Esophagus muscularis mucosa (tissue), 4 donors: ENCODE data around the genes P2RX1, ATP2A3 and GGT6.

DNA sequence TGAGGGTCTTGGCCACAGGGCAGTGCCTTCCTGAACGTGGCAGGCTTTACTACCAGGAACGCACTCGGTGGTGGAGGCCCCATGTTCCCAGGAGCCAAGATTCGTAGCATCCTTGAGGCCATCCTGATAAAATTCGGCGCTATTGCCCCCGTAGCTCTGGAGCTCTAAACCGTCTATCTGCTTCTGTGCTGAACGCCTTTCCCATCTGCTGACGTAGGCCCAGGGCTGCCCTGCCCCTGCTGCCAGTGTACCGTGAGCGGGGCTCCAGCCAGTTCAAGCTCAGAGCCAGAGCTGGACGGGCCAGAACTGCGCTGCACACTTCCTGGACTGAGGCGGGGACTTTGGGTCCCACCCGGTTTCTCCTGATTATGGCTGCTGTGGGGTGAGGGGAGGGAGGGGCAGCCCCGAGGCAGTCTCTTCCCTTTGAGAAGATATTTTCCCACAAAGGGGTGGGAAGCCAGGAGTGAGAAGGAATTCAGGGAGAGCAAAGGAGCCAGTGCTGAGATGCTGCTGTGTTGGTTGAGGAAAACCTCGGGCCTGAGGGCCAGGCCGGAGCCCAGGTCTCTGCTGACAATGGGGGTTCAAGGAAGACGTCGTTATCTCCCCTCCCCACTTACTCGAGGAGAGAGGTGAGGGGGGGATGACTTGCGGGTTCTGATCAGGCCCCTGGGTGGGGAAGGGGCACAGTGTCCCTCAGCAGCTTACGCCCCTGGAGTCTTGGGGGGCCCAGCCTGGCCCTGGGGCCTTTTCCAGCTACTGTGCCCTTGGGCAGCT, 29.4 kb downstream of the OR1D5 start:
- PRO-cap = no peak
- RAMPAGE, long total RNA, 4 experiments = no peak in any of the 4 experiments

- PRO-cap = bidirectional peak, plus-strand start at chr17:3049188, minus-strand start at chr17:3048859
- RAMPAGE, long total RNA, 4 experiments = no peak in any of the 4 experiments
Measured at GRCh38 chr17:3048499-3049053, 14.8 kb downstream of the OR1D5 start.

DNA sequence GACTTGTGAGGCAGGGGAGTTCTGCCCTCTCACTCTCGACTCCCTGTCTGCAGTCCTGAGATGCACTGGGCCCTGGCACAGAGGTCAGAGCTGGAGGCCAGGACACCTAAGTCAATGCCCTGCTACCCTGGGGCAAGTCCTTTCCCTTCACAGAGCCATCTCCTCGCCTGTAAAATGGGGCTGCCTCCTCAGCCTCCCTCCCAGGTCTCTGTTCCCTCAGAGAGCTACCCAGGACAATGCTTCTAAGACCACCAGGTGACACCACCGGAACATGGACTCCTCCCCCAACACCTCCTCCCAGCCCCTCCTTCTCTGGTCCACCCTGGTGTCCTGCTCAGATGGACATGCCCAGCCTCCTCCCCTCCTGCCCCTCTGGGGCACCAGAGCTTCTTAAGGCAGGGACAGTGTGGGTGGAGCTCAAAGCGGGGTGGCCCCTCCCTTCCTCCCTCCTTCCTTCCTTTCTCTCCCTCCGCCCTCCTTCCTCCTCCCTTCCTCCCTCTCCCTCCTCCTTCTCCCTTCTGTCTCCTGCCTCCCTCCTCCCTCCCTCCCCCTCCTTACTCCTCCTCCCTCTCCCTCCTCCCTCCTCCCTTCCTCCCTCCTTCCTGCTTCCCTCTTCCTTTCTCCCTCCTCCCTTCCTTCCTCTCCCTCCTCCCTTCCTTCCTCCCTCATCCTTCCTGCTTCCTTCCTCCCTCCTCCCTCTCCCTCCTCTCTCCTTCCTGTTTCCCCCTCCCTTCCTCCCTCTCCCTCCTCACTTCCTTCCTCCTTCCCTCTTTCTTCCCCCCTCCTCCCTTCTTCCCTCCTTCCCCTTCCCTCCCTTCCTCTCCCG, 22.7 kb downstream of the TRPV3 start:
- PRO-cap = unidirectional peak, minus-strand start at position 366 of the sequence
- RAMPAGE, long total RNA, 4 experiments = no peak in any of the 4 experiments

GRCh38 chr17:3535522-3536183, 22.0 kb downstream of the TRPV3 start:
- PRO-cap = no peak
- RAMPAGE, long total RNA, 4 experiments = no peak in any of the 4 experiments

DNA sequence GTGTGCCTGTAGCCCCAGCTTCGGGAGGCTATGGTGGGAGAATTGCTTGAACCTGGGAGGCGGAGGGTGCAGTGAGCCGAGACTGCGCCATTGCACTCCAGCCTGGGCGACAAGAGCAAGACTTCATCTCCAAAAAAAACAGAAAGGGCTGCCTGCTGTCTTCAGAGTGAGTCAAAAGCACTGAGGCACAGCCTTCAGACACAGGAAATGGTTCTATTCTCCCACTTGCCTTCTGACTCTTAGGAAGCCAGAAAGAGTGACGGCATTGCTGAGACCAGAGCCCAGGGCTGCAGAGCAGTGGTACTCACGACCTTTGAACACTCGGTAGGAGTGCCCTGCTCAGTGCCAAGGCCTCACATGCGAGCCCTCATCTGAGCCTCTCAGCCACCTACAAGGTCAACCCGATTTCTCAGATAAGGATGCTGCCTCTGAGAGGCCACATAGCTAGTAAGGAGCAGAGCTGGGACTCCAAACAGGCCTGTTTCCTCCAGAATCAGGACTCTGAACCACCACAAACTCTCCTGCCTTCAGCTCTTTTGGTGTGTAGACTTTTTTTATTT, 3.5 kb upstream of the ITGAE start:
- PRO-cap = no peak
- RAMPAGE, long total RNA, 4 experiments = no peak in any of the 4 experiments

DNA sequence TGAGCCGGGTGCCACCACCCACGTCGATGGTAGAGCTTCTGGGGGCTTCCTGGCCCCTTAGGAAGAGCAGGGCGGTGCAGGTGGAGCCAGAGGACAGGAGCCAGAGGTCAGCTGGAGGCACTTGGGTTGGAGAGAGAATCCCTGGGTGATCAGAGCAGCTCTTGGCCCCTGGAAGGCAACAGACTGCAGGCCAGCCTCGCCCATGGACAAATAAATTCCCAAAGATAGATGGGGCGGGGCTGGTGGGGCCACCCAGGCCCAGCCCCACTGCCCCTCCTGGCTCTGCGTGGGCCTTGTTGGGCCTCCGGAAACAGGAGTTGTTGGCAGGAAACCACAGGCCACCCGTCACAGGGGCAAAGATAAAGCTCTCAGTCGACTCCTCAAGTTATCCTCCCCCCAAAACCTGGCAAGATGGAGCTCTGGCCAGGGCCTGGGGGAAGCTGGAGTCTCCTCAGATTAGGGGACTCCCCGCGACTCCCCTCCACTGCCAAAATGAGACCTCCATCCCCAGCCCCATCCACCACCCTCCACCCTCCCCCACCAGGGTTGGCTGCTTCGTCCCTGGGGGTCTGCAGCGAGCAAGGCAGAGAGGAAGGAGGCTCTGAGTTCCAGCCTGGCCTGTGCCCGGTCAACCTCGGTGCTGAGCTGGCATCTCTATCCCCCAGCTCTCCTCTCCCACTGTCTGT, at the start of gene P2RX1:
Gene P2RX1 (minus strand): TSS at position 185 of the 686 bp plus-strand sequence.
- PRO-cap = unidirectional peak, minus-strand start at position 185 of the sequence
- RAMPAGE, long total RNA, 4 experiments = start-site peak on the minus strand in 2 of 4 experiments, centred at positions 202 to 205 of the sequence, 9 to 14 reads per replicate

DNA sequence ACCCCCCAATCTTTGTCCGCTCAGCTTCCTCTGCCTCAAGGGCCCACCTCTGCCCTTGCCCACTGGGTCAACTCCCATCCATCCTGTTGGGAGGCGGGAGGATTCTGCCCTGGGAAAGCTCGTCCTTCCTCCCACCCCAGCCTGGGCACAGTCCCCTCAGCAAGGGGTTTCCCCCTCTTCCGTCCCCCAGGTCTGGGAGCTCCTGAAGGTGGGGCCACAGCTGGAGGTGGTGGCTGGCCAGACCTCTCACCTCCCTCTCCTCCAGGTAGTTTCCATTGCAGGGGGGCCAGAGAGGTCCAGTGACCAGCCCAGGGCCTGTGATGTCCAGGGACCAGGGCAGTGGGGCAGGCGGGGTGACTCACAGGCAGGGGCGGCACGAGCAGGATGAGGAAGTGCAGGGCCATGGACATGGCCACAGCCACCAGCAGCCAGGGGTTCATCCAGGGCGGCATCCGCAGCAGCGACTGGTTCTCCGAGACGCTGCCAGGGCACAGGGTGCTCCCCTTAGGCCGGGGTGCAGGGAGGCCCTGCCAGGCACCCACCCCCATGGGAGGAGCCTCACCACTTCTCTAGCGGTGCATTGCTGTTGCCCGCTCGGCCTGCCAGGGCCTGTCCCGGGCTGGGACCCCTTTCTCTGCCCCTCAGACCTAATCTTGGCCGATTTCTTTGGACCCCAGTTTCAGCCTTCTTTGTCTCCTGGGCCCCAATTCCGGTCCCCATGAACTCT, 12.9 kb upstream of the P2RX1 start:
- PRO-cap = no peak
- RAMPAGE, long total RNA, 4 experiments = no peak in any of the 4 experiments

DNA sequence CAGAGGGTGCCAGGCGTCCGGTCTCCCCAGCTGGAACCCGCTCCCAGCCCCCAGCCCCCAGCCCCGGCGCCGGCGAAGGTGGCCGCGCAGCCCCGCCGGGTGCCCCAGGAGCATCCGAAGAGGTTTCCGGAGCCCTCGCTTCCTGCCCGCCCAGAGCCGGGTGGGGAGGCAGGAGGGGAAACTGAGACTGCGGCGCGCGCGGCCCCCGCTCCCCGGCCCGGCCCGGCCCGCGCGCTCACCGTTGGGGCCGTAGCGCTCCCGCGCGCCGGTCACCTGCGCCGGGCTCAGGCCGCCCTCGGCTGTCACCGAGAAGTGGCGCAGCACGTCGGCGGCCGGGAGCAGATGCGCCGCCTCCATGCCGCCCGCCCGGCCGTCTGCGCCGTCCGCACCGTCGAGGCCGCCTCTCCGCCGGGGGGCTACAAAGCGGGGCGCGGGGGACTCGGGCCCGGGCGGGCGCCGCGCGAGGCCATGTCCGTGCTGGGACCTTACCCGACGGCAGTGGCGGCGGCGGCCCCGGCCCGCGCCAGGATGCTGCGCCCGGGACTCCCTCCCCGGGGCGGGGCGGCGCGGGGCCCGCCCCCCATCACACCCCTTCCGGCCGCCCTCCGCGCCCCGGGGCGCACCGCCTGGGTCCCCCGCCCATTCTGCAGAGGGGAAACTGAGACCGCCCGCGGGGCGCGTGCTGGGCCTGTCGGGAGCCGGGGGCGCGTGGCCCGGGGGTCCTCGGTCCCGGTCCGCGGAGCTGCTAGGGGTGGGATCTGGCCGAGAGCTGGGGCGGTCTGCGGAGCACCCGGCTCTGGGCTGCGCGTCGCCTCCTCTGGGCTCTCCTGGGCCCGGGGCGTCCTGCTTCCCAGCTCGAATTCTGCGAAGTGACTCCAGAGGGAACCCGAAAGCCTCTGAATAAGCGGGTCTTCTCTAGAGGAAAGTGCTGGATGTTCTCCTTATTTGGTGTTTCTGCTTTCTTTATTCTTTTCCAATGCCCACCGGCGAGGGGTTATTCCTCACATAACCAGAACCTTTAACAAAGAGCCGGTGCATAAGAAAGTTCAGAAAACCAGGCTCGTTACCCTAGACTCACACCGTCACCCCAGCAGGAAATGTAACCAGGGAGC, at the start of gene ATP2A3:
Gene ATP2A3 (minus strand): TSS at position 503 of the 1,112 bp plus-strand sequence.
- PRO-cap = bidirectional peak, plus-strand start at position 649 of the sequence, minus-strand start at position 503 of the sequence
- RAMPAGE, long total RNA, 4 experiments = no peak in any of the 4 experiments

GRCh38 chr17:3980548-3980747, 16.2 kb upstream of the ATP2A3 start:
- PRO-cap = no peak
- RAMPAGE, long total RNA, 4 experiments = no peak in any of the 4 experiments

DNA sequence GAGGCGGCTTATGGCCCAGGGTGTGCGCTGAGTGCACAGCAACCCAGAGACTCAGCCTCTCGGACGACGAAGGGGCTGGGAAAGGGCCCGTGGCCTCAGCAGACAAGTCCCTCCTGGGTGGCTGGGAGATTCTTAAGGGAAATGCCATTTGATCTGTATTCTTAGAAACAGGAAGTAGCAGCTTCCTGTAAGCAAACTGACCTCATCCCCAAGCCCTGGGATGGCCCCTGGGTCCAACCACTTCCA, 19.8 kb upstream of the ATP2A3 start:
- PRO-cap = no peak
- RAMPAGE, long total RNA, 4 experiments = no peak in any of the 4 experiments

GRCh38 chr17:3985736-3986306, 21.6 kb upstream of the ATP2A3 start:
- PRO-cap = no peak
- RAMPAGE, long total RNA, 4 experiments = no peak in any of the 4 experiments

DNA sequence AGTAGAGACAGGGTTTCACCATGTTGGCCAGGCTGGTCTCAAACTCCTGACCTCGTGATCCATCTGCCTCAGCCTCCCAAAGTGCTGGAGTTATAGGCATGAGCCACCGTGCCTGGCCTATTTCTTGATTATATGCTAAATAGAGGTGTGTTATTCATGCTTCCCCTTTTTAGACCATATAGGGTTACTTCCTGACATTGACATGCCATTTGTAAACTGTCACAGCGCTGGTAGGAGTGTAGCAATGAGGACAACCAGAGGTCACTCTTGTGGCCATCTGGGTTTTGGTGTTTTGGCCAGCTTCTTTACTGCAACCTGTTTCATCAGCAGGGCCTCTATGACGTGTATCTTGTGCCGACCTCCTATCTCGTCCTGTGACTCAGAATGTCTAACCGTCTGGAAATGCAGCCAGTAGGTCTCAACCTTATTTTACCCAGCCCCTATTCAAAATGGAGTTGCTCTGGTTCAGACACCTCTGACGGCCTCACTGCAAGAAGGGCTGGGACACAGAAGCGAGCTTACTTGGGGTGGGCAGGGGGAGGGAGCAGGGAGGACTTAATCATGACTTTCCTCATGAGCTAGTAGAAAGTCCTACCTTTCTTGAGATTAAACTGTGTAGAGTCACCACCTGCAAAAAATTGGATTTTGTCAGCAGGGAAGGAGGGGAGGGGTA, 38.1 kb upstream of the ATP2A3 start:
- PRO-cap = no peak
- RAMPAGE, long total RNA, 4 experiments = no peak in any of the 4 experiments

- PRO-cap = no peak
- RAMPAGE, long total RNA, 4 experiments = no peak in any of the 4 experiments
Measured at GRCh38 chr17:4005728-4006050, 41.5 kb upstream of the ATP2A3 start.

DNA sequence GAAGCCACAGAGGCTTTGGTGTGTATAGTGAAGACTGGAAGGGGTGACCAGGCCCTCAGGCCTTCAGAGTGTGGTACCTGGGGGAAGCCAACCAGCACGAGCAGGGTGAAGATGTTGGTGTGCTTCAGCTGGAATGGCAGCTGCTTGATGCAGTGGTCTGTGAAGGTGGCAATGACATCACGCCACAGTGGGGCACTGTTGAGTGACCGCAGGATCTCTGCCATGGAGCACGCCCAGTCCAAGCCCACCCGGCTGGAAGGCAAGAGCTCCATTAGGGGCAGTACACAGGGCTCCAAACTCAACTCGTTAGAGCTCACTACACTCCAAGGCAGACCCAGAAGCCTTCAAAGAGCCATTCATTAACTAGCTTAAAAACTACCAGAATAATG, 68.5 kb upstream of the ATP2A3 start:
- PRO-cap = no peak
- RAMPAGE, long total RNA, 4 experiments = start-site peak on the minus strand in 1 of 4 experiments, centred at position 193 of the sequence, 32 reads per replicate

GRCh38 chr17:4062075-4062775, 80.6 kb downstream of the ZZEF1 start:
- PRO-cap = no peak
- RAMPAGE, long total RNA, 4 experiments = no peak in any of the 4 experiments

GRCh38 chr17:4086450-4086836, 56.4 kb downstream of the ZZEF1 start:
- PRO-cap = no peak
- RAMPAGE, long total RNA, 4 experiments = start-site peak on the minus strand in 1 of 4 experiments, at chr17:4086503-4086762 at its widest, 12 reads per replicate

DNA sequence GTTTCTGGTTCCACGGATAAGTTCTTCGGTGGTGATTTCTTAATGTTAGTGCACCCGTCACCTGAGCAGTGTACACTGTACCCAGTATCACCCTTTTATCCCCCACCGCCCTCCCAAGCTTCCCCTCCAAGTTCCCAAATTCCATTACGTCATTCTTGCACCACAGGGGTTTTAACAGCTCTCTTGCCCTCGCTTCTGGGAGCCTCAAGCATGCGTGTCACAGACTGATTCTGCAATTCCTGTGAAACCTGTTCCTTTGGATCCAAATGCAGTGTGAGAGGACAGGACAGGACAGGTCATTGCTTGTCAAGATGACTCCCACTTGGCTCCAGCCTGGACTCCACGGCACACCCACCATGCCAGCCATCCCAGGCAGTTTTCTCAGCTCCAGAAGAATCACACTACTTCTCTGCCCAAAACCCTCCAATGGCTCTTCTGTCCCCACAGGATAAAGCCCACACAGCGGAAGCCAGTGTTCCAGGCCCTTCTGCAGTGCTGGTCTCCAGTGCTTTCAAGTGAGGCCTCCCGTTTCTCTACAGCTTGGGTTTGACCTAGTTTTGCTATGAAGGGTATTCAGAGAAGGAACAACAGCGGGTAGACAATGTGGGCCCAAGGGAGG, 44.2 kb downstream of the CYB5D2 start:
- PRO-cap = no peak
- RAMPAGE, long total RNA, 4 experiments = no peak in any of the 4 experiments

DNA sequence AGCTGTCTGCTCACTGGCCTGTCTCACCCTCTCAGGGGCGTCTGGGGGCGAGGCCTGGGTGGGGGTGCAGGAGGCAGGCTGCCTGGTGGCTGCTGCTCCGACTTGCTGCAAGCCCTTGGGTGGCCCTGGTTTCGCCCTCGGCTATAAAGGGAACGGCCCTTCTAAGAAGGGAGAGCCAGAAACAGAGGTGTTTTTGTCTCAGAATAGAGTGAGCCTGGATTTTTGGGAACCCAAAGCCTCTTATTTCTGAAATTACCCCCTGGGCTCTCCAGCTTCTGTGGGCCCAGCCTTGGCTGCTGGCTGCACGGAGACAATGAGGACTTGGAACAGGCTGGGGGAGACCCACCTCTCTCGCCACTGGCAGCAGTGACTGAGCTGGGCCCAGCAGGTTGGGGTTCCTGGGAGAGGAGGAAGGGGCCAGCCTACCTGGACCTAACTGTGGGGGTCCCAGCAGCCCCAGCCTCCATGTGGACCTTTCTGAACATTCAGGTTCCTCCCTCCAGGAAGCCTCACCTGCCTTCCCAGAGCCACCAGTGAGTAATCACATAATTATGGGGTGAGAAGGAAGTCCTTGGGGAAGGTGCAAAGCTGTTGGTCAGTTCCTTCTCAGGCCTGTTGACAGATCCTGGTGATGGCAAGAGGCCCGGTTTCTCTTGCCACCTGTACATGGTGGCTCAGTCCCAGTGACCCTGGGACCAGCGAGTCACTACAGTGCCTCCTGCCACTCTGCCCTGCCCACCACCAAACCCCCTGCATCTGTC, 15.4 kb upstream of the SPNS2 start:
- PRO-cap = no peak
- RAMPAGE, long total RNA, 4 experiments = no peak in any of the 4 experiments

DNA sequence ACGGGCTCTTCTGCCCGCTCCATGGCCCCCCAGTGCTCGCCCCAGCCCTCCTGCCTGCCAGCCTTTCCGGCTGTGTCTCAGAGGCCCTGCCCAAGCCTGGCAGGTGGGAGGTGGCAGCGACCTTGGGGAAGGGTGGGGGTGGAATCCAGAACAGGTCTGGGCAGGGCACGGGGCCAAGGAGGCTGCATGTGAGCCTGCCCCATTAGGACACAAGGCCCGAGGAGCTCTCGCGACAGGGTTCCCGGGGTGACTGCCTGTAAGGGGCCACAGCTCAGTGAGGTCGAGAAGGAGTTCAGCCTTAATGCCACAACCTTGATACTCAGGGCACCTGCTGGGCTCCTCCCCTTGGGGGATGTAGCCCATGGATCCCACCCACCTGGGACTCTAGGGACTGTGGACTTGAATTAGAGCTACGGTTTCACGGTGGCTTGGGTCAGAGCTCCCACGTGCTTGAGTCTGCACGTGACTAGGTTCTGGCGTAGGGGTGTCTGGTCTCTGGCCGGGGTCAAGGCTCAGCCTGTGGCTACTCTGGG, at the start of gene GGT6:
Gene GGT6 (minus strand): TSS at position 79 of the 533 bp plus-strand sequence.
- PRO-cap = no peak
- RAMPAGE, long total RNA, 4 experiments = no peak in any of the 4 experiments

DNA sequence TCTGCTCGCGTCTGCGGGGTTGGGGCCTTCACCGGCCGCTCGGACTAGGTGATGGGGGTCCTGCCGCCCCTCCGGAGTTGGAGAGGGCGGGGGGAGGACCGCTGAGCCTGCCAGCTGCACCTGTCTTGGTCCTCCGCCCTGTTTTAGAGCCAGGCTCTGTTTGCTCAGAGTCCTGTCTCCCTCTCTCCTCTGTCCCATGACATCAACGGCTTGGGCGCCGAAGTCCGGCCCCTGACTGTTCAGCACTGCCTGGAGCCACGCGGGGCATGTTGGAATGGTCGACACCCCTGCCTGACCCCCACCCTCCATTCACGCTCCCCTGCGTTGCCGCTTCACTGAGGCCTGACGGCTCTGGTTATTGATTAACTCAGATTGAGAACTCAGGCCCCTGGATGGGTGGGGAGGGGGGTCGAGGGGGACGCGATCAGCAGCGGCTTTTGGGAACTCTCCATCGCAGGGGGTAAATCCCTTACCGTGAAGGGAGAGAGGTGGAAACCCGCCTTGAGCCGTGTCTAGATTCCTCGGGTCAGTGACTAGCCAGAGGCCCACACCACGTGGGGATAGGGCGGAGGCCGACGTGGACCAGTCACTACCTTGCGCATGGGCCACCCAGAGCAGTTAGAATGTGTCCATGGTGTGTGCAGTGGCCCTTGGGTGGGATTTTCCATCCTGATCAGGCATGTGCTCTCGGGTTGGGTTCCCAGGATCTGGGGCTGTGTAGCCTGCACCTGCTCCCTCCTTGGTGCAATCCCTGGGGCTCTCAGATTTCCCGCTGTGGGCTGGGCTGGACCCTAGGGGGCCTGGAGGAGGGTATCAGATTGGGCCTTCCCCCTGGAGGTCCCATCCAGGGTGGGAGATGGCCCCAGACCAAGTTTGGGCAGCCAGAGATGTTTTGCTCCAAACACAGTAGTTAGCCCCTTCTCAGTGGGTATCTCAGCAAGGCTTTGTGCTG, 1.0 kb downstream of the SMTNL2 start:
- PRO-cap = unidirectional peak, minus-strand start at position 531 of the sequence
- RAMPAGE, long total RNA, 4 experiments = no peak in any of the 4 experiments